OVCAR3 (cell line): ENCODE measurements around a stretch of chr1.

DNA sequence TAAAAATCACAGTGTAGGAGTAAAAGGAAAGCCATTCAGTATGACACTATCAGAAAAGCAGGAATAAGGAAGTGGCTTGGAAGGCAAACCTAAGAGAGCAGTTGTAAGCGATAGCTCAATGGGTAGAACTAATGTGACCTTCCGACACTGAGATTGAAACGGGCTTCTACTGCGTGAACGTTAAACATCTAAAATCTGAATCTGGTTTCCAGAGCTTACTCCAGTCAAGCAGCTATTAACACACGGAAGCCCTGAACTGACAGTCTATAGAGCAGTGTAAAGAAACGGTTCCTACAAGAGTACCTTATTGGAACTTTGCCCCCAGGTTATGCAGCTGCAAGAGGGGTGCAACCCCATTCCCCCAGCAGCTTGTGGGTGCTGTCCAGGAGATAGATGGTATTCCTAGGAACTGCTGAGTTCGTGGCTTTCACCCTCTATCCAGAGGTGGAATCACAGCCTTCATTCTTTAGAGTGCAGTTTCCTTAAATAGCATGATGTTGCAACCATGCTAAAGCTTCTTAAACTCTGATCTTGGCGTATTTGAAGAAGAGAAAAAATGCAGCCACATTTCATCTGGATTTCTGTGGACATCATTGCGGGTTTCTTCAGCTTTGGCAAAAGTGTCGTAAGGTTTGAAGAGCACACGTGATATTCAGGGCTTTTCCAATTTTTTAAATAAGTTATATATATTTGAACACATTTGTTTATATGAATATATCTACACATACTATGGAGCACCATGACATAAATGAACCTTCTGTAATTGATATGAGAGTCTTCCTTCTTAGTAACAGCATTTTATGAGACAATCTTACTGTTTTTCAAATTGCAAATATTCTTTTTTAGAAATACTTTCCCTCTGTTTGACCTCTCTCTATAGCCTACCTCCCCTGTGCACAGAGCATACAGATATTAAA lies 3.5 kb upstream of the IRF2BP2 start:
- RRBS = no CpG with 5 or more reads among the region's 12 CpGs

- RRBS = no CpG with 5 or more reads among the region's 3 CpGs
Measured at GRCh38 chr1:234624255-234624601, 14.2 kb upstream of the IRF2BP2 start.

DNA sequence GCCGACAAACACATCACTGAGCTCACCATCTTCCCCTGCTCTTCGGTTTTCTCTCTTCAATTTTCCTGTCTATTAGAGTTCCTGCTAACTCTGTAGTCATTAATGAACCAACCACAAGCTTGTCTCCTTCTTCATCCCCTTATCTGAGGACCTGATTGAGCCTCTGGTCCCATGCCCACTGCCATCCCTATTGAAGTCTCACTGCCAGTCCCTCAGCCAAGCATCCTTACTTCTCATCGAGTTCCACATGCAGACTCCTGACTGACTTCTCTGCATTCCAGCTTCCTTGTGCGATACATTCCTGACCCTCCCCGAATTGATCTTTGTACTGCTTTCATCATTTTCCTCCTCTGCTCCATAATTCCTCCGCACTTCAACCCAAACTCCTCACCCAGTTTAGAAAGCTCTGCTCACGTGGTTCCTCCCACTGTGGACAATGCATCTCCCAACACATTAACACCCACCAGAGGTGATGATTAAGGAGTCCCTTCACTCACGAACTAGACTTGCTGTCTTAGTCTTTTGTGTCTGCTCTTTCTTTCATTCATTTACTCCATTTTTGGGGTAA lies 17.5 kb upstream of the IRF2BP2 start:
- RRBS = no CpG with 5 or more reads among the region's 8 CpGs

- RRBS = no CpG with 5 or more reads among the region's 2 CpGs
Measured at GRCh38 chr1:234675088-234675287, 65.0 kb upstream of the IRF2BP2 start.

- RRBS = no CpG with 5 or more reads among the region's 3 CpGs
Measured at GRCh38 chr1:234692877-234693243, 82.9 kb upstream of the IRF2BP2 start.

GRCh38 chr1:234774717-234775421 lies 164.9 kb upstream of the IRF2BP2 start:
- RRBS = no CpG with 5 or more reads among the region's 6 CpGs

DNA sequence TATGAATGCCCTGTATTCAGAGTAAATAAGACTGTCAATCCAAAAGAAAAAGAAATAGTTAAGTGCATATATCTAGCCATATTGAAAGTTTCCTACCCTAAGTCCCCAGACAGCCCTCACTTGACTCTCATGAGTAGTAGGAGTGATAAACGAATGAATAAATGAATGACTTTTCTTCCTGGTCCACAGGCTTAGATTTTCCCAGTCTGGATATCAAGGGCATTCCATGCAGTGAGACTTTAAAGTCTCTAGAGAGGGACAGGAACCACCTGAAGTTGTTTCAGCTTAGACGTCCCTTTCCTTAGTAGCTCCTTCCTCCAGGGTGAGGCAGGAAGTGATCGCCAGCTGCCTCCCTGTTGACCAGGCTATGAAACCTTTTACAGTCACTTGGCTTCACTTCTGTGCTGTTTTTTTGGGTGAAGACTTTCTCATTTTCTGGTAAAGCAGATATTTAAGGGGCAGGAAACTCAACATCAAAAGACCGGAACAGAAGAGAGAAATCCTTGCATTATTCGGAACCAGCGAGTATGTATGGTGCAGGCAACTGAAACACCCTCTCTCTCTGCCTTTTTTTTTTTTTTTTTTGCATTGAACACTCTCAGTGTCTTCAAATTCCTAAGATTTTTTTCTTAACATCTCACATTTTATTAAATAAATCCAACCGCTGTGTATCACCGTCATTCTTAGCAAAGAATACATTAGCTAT lies 234.5 kb upstream of the IRF2BP2 start:
- RRBS = no CpG with 5 or more reads among the region's 8 CpGs

DNA sequence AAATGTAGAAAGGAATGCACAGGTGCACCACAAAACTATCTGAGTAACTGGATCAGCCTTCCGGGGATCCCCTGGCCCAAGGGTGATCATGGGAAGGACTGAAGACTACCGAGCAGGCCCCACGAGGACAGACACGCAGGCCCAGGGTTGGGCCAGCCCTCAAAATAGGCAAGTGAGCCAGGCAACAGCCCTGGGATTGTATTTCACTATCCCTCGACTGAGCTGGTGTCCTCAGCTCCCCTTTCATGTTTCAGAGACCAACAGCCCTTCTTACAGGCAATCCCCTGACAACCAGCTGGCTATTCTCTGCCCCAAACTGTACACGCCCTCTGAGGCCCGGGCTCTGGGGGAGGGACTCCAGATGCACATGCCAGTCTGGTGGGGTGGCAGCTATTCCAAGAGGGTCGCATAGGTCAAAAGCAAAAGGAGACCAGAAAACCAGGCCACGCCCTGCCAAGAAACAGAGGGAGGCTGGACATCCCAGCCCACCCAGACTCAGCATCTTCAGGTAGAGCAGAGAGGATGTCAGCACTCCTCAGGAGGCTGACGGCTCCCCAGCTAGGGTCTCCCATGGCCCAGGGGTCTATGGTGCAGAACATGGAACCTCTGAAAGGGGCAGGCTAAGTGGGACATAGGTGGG lies 243.0 kb downstream of the TOMM20 start:
- RRBS = no CpG with 5 or more reads among the region's 10 CpGs

- RRBS = no CpG with 5 or more reads among the region's 3 CpGs
Measured at GRCh38 chr1:234897559-234898093, 231.0 kb downstream of the TOMM20 start.

GRCh38 chr1:235060574-235061852 lies 67.6 kb downstream of the TOMM20 start:
- RRBS = no CpG with 5 or more reads among the region's 12 CpGs

GRCh38 chr1:235074698-235075546 lies 53.7 kb downstream of the TOMM20 start:
- RRBS = no CpG with 5 or more reads among the region's 30 CpGs

- RRBS = no CpG with 5 or more reads among the region's 5 CpGs
Measured at GRCh38 chr1:235076084-235076363, 52.6 kb downstream of the TOMM20 start.

DNA sequence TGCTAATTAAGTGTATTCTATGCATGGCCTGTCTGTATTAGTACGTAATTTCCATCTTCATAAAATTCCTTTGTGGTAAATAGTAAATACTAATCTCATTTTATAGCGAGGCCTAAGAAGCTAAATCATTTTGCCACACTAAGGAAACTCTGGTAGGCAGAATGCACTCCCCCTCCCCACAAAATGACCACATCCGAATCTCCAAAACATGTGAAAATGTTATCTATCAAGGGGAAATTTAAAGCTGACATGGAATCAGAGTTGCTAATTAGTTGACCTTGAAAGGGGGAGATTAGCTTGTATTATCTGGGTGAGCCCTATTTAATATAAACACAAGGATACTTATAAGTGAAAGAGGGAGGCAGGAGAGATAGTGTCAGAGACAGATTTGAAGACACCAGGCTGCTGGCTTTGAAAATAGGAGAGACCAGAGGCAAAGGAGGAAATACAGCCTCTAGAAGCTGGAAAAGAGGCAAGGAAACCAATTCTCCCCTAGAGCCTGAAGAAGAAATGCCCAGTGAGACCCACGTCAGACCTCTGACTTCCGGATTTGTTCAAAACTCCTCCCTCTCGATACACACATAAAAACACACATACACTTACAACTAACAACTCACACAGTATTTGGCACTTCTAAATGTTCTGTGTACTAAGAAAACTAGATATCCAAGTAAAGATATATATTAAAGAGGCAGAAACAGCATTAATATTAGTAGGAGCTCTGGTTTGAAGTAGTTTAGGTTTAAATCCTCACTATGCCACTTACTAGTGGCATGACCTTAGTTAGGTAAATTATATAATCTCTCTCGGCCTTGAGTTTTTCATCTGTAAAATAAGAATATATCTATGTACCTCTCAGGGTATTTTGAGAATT lies 23.0 kb downstream of the ARID4B start:
- RRBS = no CpG with 5 or more reads among the region's 7 CpGs

DNA sequence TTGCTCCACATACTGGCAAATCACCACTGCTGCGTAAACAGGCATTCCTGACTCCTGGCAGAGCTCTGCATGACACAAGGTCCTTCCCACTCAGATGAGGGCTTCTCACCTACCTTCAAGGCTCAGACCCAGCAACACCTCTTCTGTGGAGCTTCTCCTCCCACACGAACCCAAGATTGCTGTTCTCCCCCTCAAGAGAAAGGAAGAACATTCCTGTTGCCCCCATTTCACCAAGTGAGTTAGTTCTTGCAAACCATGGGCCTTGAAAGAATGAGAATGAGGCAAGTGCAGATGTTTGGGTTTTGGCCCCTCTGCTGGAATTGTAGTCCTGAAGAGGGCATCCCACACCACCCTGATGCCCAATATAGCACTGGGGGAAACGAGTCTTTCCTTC lies 47.9 kb downstream of the LYST start:
- RRBS = no CpG with 5 or more reads among the region's 3 CpGs

DNA sequence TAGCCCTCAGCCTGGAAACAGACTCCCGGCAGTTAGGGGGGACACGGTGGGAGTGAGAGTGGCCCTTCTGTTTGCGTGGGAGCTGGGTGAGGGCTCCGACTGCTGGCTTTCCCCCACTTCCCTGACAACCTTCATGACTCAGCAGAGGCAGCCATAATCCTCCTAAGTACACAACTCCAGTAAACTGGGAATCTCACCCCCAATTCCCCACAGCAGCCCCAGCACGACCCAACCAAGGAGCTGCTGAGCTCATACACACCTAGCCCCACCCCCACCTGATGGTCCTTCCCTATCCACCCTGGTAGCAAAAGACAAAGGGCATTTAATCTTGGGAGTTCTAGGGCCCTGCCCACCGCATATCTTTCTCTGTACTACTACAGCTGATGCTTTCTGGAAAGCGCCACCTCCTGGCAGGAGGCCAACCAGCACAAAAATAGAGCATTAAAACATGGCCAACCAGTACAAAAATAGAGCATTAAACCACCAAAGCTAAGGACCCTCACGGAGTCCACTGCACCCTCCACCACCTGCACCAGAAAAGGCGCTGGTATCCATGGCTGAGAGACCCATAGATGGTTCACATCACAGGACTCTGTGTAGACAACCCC lies 21.0 kb downstream of the LYST start:
- RRBS = no CpG with 5 or more reads among the region's 9 CpGs

DNA sequence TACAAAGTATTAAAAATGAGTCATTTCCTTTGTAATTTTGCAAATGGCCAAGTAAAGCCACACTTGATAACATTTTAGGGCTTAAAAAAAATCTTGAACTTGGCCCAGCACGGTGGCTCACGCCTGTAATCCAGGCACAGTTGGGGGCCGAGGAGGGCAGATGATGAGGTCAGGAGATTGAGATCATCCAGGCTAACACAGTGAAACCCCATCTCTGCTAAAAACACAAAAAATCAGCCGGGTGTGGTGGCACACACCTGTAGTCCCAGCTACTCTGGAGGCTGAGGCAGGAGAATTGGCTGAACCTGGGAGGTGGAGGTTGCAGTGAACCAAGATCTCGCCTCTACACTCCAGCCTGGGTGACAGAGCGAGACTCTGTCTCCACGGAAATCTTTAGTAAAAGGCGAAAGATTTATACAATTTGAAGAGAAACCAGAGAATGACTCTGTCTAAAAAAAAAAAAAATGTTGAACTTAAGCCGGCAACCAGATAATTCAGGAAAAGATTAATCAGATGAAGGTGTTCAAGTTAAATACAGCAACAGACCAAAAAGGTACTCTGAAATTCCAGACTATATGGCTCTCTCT lies 3.6 kb downstream of the LYST start:
- RRBS = no CpG with 5 or more reads among the region's 9 CpGs

DNA sequence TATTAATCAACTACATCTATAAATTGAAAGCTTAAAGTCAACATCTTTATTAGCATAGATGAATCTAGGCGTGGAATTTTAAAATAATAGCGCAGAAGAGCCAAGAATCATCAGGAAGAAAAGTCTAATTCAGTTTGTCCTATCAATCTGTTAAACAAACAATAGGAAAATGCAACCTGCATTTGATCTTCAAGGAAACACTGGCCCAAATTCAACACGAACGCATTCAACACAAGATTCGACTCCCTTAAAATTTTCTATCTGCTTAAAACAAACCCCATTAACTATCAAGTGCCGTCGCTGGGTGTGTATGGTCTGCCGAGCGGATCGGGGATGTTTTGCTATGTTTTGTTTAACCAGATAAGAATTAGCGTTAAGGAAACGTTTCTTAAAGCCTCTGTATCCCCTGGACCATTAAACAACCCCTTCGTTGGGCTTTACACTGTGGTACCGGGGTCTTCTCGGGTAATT lies 983 bp downstream of the LYST start:
- RRBS = 11% methylated on average over 2 of the region's 15 CpGs

- RRBS = no CpG with 5 or more reads among the region's 17 CpGs
Measured at GRCh38 chr1:235935480-235936214, 68.9 kb upstream of the LYST start.

DNA sequence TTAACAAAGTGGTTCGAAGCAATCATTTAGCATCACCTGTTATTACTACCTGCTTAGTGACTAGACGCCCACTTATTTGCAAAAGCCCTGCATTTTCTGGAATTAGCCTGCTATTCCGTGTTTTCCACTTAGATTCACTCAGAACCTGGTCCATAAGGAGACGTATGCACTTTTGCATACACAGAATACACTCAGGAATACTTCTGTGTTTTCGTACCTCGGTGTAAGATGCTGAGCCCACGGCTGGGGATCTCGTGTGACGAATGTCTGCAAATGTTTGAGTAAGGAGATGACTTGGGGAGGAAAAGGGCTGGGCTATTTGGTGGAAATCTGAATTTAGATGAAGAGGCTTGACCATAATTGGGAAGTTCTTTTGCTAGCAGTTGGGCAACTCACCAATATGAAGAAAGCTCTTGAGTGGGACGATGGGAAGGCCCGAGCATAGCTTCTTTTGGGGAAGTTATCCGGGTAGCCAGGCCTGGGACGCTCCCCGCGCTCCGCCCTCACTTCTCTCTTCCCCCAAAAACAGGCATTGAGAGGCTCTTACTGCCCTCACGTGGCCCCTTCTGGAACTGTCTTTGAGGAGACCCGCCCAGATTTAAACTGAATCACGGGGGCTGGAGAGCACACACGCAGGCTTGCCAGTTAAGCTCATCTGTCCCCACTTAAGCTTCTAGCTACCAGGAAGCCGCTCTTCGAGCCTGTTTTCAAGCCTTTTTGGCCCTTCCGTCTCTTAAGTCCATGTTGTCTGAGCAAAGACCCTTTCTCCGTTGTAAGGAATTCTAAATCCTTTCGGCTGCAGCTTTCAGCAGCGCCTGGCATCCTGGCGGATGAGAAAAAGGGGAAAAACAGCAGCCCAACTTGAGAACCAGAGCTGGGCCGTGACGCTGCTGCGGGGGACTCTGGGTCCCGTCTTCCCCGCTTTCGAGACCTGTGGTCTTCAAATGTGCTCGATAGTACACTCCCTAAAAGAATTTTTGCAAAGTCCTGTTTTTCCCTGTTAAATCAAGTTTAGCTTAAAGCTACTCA lies 93.2 kb downstream of the NID1 start:
- RRBS = no CpG with 5 or more reads among the region's 34 CpGs